Skeletal muscle tissue (tissue), 7 donors: ENCODE measurements around the genes RAB43 and PLXND1.

DNA sequence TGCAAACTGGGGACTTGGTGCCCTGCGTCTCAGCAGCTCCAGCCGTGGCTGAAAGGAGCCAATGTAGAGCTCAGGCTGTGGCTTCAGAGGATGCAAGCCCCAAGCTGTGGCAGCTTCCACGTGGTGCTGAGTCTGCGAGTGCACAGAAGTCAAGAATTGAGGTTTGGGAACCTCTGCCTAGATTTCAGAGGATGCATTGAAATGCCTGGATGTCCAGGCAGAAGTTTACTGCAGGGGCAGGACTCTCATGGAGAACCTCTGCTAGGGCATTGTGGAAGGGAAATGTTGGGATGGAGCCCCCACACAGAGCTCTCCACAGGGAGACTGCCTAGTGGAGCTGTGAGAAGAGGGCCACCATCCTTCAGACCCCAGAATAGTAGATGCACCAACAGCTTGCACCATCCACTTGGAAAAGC is 24.9 kb downstream of the RAB7A start:
- PRO-cap, 3 experiments = no peak in any of the 3 experiments
- RAMPAGE, long total RNA = no peak
- RRBS, 2 experiments = no CpG with 5 or more reads among the region's 4 CpGs

DNA sequence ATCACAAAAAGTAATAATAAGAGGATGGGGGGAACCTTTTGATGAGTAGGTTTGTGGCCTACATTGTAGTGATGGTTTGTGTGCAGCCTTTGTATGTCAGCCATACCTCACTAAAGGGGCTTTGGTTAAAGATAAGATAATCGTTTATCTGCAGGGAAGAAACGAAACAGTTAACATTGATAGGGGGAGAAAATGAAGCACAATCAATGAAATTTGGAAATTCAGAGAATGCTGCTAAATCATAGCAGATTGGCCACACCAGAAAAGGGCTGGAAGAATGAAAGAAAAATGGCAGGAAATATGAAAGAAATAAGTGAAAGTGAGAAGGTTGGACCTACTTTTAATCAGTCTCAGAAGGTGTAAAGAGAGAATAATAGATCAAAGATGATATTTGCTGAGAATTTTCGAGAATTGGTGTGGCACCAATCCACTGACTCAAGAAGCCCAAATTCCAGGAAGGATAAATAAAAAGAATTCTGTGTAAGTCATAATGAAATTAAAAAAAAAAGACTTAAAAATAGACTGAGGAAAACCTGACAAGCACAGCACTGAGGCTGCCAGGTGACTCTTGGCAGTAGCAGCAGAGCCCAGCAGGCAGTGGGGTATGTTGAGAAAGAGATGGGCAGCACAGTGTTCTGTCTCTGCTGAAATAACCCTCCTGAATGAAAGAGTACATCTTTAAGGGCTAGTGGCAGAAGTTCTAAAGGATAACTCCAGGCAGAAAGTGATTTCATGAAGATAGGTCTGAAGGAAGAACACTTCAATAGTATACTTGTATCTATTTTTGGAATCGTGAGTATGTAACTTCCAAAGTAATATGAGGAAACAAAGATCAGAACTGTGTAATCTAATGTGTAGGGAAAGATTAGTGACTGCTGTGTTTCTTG is 75.6 kb downstream of the RAB7A start:
- PRO-cap, 3 experiments = peak in 1 of 3 experiments; most common plus-strand start position 597 of the sequence (in 1)
- RAMPAGE, long total RNA = no peak
- RRBS, 2 experiments = no CpG with 5 or more reads among the region's 4 CpGs

DNA sequence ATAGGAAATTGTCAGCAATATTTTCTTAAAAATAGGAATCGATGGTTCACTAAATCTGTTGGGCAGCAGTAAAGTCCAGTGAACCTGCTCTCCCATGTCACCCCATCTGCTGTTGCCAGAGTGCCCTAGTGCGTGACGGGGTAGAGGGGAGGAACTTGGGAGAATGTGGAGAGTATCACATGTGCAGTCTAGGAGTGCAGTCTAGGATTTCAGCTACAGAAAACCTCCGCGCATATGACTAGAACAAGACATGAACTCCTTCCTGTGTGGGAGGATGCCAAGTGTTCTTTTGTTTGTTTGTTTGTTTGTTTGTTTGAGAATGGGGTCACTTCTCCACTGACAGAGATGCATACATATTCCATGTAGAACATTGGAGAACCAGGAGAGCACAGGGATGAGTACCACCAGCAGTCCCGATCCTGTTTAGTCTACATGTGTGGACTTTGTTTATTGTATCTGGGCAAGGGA is 74.6 kb upstream of the ACAD9 start:
- PRO-cap, 3 experiments = peak in 1 of 3 experiments; most common plus-strand start position 220 of the sequence (in 1); most common minus-strand start position 114 of the sequence (in 1)
- RAMPAGE, long total RNA = no peak
- RRBS, 2 experiments = no CpG with 5 or more reads among the region's 6 CpGs

DNA sequence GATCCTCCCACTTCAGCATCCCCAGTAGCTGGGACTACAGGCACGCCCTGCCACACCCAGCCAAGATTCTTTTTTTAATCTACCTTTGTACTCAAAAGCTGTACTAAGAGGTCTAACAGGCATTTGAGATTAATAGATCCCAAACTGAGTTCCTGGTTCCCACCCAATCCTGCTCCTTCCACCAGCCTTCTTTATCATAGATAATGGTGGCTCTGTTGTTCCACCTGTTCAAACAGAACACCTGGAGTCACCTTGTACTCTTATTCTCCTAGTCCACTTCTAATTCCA is 2.6 kb downstream of the ACAD9 start:
- PRO-cap, 3 experiments = no peak in any of the 3 experiments
- RAMPAGE, long total RNA = no peak
- RRBS, 2 experiments = no CpG with 5 or more reads among the region's 1 CpG

DNA sequence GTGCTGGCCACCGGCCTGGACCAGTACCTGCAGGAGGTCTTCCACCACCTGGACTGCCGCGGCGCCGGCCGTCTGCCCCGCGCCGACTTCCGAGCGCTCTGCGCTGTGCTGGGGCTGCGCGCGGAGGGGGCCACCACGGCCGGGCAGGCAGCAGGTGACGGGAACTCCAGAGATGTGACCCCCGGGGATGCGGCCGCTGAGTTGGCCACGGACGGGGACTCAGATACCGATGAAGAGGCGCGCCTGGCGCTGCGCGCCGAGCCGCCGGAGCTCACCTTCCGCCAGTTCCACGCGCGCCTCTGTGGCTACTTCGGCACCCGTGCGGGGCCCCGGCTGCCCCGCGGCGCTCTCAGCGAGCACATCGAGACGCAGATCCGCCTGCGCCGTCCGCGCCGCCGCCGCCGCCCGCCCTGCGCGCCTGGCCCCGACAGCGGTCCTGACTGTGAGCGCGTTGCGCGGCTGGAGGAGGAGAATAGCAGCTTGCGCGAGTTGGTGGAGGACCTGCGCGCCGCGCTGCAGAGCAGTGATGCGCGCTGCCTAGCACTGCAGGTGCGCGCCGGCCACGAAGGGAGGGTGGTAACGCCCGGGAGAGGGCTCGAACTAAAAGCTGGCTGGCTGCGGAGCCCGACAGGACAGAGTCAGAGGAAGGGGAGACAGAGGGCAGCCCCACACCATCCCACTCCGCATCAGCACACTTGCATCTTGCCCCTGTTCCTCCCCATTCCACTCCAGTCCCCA is 841 bp downstream of the EFCC1 start:
- PRO-cap, 3 experiments = no peak in any of the 3 experiments
- RAMPAGE, long total RNA = no peak
- RRBS, 2 experiments = 2% methylated on average over 38 of the region's 82 CpGs

GRCh38 chr3:129070087-129070355 is 9.4 kb downstream of the GP9 start:
- PRO-cap, 3 experiments = no peak in any of the 3 experiments
- RAMPAGE, long total RNA = no peak
- RRBS, 2 experiments = no CpG with 5 or more reads among the region's 3 CpGs

GRCh38 chr3:129121728-129122646 is at the start of gene RAB43:
Gene RAB43 (minus strand): TSS chr3:129121804.
- PRO-cap, 3 experiments = peak in 3 of 3 experiments; most common plus-strand start chr3:129121949 (in 1); most common minus-strand start chr3:129121804 (in 3)
- RAMPAGE, long total RNA = no peak
- RRBS, 2 experiments = 13 to 15% methylated on average over 9 to 18 of the region's 81 CpGs

GRCh38 chr3:129160323-129160843 is 480 bp downstream of the ISY1 start:
- PRO-cap, 3 experiments = no peak in any of the 3 experiments
- RAMPAGE, long total RNA = no peak
- RRBS, 2 experiments = no CpG with 5 or more reads among the region's 17 CpGs

DNA sequence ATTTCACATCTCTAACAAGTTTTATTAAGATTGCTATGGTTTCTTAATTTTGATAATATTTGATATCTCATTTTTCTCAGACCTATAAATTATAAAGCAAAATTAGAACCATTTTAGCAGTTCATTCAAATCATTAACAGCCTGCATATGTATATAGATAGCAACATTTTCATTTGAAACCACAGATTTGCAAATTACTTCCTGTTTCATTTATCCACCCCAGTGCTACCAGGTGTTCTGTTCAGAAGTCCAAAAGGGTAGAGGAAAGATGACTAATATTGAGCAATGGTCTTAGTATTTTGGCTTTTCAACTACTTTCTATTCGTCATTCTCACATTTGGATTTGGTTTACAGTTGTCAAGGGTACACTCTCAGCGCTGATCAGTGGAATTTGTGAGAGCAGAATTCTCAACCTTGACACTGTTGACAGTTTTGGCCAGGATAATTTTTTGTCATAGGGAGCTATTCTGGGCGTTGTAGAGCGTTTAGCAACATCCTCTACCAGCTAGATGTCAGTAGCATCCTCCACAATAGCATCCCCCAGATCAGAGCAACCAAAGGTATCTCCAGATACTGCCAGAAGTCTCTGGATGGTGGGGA is 4.0 kb downstream of the HMCES start:
- PRO-cap, 3 experiments = no peak in any of the 3 experiments
- RAMPAGE, long total RNA = no peak
- RRBS, 2 experiments = no CpG with 5 or more reads among the region's 4 CpGs

GRCh38 chr3:129370391-129371559 is 54.7 kb upstream of the H1-10 start:
- PRO-cap, 3 experiments = no peak in any of the 3 experiments
- RAMPAGE, long total RNA = no peak
- RRBS, 2 experiments = no CpG with 5 or more reads among the region's 21 CpGs

- PRO-cap, 3 experiments = no peak in any of the 3 experiments
- RAMPAGE, long total RNA = no peak
- RRBS, 2 experiments = no CpG with 5 or more reads among the region's 8 CpGs
Measured at GRCh38 chr3:129436226-129437494, 3.1 kb downstream of the MBD4 start.

GRCh38 chr3:129486424-129486793 is 42.0 kb upstream of the RHO start:
- PRO-cap, 3 experiments = no peak in any of the 3 experiments
- RAMPAGE, long total RNA = no peak
- RRBS, 2 experiments = no CpG with 5 or more reads among the region's 1 CpG

DNA sequence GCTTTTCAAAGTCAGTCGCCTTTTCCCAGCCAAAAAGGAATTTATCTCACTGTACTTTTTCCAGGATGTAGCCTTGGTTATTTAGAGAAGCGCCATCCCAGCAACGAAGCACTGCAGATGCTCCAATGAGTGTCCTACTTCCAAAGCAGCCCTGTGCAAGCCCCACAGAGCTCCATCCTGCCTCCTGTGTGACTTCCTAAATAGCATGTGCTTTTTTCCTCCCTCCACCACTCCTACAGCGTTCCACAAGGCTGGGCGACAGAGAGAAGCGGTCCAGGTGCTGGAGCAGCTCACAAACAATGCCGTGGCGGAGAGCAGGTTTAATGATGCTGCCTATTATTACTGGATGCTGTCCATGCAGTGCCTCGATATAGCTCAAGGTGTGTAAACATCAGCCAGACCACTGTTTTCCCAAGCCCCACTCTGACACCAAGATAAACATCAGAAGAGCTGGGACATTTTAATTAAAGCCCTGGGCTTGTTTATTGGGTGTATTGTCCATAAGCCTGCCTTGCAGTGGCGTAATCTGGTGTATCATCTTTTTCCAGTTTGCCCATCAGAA is 22.2 kb upstream of the RHO start:
- PRO-cap, 3 experiments = no peak in any of the 3 experiments
- RAMPAGE, long total RNA = no peak
- RRBS, 2 experiments = no CpG with 5 or more reads among the region's 10 CpGs

DNA sequence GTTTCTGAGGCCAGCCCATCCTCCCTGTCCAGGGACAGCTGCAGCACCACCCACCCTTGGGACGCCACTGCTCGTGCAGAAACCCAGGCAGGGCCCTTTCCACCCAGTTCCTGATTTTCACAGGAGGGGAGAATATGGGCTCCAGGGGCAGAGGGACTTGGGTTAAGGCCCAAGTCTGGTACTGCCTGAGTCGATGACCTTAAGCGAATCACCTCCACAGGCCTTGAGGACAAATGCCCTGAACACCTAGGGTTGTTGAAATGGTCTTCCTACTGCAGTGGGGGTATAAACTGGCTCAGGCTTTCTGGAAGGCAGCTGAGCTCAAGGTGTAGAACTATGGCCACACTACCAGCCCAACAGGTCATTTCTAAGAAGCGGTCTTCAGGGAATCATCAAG is 23.5 kb downstream of the PLXND1 start:
- PRO-cap, 3 experiments = no peak in any of the 3 experiments
- RAMPAGE, long total RNA = no peak
- RRBS, 2 experiments = no CpG with 5 or more reads among the region's 5 CpGs

DNA sequence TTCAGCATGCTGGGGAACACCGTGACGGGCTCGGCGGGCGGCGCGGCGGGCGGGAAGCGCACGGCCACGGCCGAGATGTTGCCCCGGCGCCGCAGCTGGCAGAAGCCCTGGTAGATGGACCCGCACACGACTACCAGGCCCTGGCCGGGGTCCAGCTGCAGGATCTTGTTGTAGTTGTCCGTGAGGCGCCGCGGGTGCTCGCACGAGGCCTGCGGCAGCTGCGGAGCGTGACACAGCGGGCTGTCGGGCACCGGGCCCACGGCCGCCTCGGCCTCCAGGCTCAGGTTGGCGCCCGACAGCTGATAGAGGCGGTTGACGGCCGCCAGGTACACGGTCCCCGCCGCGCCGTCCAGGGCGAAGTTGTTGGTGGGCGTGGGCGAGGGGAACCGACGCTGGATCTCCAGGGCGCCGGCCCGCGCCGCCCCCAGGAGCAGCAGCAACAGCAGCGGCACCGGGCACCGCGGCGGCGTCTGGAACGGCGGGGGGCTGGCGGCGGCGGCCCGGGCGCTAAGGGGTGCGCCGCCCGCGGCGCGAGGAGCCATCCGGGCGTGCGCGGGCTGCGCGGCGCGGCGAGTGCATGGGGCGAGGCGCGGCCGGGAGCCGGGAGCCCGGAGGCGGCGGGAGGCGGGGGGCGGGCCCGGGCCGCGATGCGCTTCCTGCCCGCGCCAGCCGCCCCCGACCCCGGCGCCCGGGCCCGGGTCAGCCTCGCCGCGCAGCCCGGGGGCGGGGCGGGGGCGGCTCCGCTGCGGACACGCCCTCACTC is at the start of gene PLXND1:
Gene PLXND1 (minus strand): TSS at position 579 of the 763 bp plus-strand sequence.
- PRO-cap, 3 experiments = peak in 3 of 3 experiments; most common plus-strand start position 305 of the sequence (in 1); most common minus-strand start position 678 of the sequence (in 3)
- RAMPAGE, long total RNA = no peak
- RRBS, 2 experiments = 1 to 3% methylated on average over 55 to 61 of the region's 114 CpGs

- PRO-cap, 3 experiments = no peak in any of the 3 experiments
- RAMPAGE, long total RNA = no peak
- RRBS, 2 experiments = no CpG with 5 or more reads among the region's 8 CpGs
Measured at GRCh38 chr3:129618367-129618797, 11.9 kb upstream of the PLXND1 start.

- PRO-cap, 3 experiments = no peak in any of the 3 experiments
- RAMPAGE, long total RNA = no peak
- RRBS, 2 experiments = no CpG with 5 or more reads among the region's 4 CpGs
Measured at GRCh38 chr3:129665900-129666292, 59.4 kb upstream of the PLXND1 start.

GRCh38 chr3:129722033-129722485 is 115.6 kb upstream of the PLXND1 start:
- PRO-cap, 3 experiments = no peak in any of the 3 experiments
- RAMPAGE, long total RNA = no peak
- RRBS, 2 experiments = no CpG with 5 or more reads among the region's 6 CpGs

DNA sequence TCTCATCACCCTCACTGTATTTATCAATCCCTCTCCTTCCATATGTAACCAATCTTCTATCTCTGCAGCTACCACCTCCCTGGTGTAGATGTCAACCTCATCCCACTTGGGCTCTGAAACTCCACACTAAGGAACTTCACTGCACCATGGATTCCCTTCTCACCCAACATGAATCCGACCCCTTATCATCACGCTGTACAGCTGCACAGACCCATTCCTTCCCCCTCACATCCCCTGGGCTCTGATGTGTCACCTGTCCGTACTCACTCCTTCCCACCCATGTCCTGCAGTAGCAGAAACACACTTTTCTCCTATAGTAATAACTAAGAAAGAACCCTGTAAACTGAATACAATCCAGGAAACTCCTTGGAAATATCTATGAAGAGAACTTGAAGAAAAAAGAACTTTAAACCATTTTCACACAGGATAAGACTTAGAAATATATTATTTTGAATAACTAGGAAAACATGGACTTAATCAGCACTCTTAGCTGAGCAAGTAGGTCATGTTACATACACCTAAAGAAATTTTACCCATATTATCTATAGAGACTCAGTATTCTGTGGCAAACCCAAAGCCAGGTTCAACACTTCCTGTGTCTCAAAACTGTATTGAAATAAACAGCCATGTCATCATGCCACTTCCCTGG is 141.2 kb upstream of the PLXND1 start:
- PRO-cap, 3 experiments = no peak in any of the 3 experiments
- RAMPAGE, long total RNA = no peak
- RRBS, 2 experiments = no CpG with 5 or more reads among the region's 3 CpGs

DNA sequence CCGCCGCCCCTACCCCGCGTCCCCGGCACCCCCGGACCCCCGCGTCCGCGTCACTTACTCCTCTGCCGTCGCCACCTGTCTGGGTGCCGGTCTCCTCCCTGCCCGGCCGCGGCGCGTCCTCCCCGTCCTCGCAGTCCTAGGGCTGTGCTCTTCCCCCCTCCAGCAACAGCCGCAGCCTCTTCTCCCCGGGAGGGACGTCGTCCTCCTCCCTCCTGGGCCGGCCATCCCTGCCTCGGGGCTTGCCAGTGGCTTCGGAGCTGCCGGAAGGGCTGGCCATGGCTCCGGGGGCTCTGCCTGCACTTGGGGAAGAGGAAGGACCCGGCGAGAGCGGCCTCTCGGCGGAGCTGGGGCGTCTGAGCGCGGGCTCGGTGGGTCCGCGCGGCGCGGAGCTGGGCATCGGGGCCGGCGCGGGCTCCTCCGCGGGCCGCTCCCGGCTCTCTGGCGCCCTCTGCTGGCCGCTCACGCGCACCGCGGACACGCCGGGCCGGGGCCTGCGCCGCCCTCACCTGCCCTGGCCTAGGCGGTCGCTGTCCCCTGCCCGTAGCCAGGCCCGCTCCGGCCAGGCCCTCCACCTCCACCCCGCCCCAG is 28.3 kb downstream of the TRH start:
- PRO-cap, 3 experiments = no peak in any of the 3 experiments
- RAMPAGE, long total RNA = no peak
- RRBS, 2 experiments = 2 to 3% methylated on average over 7 of the region's 68 CpGs